Prostate gland (tissue), 2 donors: ENCODE results near the gene MYL7.

GRCh38 chr7:43703512-43704460 lies 25.5 kb downstream of the COA1 start:
- PRO-cap: no peak
- RAMPAGE, long total RNA, 2 experiments: no peak in any of the 2 experiments

DNA sequence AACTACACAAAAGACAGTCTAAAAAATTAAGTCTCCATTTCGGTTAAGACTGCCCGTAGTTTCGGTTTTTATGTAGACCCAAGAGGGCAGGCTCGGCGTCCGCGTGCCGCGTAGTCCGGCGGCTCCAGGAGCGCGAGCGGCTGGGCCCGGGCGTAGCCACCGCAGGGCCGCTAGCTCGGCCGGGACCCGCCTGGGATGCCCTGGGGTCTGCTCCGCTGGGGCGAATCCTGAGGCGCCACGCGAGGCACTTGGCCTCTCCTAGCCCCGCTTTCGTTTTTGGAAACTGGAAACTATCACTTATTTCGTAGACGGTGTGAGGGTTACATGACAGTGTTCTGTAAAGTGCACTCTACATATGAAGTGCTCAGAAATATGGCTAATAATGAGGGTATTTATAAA lies 488 bp downstream of the BLVRA start:
- PRO-cap: no peak
- RAMPAGE, long total RNA, 2 experiments: no peak in any of the 2 experiments

- PRO-cap: no peak
- RAMPAGE, long total RNA, 2 experiments: no peak in any of the 2 experiments
Observed at GRCh38 chr7:43778448-43779019, 20.1 kb downstream of the BLVRA start.

DNA sequence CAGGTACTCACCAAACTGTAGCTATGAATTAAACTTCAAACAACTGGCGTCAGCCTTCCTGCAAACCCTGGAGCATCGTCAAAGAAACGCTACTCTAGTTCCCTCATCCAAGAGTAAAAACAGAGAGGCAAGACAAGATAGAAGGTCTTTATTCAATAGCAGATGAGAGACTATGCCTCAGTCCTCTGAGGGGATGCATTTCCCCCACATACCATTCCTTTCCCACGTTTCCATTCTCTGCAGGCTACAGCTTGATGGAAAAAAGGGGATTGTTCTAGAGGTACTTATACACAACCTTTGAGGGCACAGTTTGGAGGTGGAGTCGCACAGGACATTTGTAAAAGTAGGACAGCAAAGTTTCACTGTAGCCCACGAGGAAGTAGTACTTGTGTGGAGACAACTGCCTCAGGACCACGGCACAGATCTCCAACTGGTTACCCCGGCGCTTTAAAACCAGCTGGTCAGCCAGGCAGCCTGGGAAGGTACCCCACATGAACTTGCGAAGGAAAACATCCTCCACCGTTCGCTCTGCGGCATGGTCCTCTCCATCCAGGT lies 2.8 kb downstream of the MRPS24 start:
- PRO-cap: no peak
- RAMPAGE, long total RNA, 2 experiments: no peak in any of the 2 experiments

DNA sequence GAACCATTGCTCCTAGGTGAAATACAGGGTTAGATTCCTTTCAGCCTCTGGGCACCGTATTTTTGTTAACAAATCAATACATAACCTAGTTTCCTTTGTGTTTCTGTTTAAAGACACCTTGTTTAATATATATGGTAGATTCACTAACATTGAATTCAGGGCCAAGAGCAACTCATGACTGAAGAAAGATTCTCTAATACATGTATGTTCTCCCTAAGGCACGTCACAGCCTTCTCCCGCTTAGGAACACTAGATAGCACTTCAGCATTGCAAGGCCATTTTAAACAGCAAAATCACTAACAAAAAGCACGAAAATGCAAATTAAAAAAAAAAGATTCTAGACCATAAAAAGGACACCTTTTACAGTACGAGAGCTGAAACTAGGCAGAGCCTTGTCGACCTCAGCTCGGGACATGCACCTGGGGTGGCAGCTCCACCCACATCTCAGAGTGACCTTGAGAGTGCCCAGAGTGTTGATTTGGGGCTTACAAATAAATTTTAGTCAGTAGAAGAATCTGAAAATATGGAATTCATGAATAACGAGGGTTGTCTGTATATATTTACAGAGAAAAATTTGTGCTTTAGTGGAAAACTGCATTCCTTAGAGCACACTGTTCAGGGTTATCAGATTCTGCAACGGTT lies 1.2 kb downstream of the MRPS24 start:
- PRO-cap: no peak
- RAMPAGE, long total RNA, 2 experiments: no peak in any of the 2 experiments

- PRO-cap: no peak
- RAMPAGE, long total RNA, 2 experiments: no peak in any of the 2 experiments
Observed at GRCh38 chr7:44113165-44113867, 9.2 kb downstream of the AEBP1 start.

- PRO-cap: no peak
- RAMPAGE, long total RNA, 2 experiments: no peak in any of the 2 experiments
Observed at GRCh38 chr7:44141205-44141716, at the start of gene MYL7. Gene MYL7, minus strand, starts transcription at chr7:44141332.

- PRO-cap: no peak
- RAMPAGE, long total RNA, 2 experiments: no peak in any of the 2 experiments
Observed at GRCh38 chr7:44145124-44145845, 4.2 kb upstream of the MYL7 start.

- PRO-cap: no peak
- RAMPAGE, long total RNA, 2 experiments: no peak in any of the 2 experiments
Observed at GRCh38 chr7:44147374-44147849, 6.3 kb upstream of the MYL7 start.

DNA sequence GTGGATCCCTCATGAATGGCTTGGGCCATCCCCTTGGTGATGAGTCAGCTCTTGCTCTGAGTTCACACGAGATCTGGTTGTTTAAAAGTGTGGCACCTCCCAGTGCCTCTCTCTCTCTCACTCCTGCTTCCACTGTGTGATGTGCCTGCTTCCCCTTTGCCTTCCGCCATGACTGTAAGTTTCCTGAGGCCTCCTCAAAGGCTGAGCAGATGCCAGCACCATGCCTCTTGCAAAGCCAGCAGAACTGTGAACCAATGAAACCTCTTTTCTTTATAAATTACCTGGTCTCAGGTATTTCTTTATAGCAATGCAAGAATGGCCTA lies 4.9 kb upstream of the GCK start:
- PRO-cap: no peak
- RAMPAGE, long total RNA, 2 experiments: no peak in any of the 2 experiments

DNA sequence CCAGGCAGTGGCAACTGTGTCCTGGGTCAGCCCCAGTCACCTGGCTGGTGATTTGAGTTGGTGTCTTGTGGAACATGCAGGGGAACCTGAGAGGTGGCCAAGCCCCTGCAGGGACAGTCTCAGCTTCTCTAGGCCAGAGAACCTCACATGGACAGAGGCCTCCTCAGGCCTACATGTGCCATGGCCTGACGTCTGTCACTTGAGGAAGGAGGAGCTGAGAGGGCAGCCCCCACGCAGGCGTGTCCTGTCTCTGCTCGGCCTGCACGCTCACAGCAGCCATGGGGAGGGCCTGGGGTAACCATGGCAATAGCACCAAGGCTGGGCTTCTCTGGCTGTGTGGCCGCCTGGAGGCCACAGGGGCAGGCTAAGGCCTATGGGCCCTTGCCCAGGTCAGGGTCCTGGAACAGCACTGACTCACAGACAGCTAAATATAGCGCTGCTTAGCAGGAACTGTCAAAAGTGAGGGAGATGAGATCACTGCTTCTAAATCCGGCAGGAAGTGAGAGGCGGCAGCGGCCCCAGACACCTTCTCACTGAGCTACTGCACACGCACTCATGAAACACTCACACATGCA lies 57.0 kb downstream of the YKT6 start:
- PRO-cap: no peak
- RAMPAGE, long total RNA, 2 experiments: no peak in any of the 2 experiments

GRCh38 chr7:44291377-44291509 lies 34.2 kb downstream of the CAMK2B start:
- PRO-cap: no peak
- RAMPAGE, long total RNA, 2 experiments: no peak in any of the 2 experiments

DNA sequence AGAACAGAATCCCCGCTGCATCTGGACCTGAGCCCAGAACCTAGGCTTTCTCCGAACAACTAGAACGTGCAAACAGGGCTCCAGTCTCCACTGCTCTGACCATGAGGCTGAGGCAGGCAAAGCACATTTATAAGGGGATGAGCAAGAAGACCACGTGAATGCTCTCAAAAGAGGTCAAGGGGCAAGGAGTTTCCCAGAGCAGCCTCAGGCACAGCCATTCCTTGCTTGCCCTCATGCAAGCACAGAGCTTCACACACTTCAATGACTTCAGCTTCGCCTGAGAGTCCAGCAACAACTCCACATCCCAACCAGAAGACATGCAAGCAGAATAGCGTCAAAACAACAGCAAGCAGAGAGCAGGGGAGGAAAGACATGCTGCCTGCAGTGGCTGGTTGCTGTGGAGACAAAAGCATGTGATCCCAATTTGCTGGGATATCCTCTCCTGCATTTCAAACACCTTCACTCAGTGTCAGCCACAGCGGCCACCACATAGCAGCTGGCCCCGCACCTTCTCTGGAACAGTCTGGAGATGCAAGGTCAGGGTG lies 60.0 kb upstream of the CAMK2B start:
- PRO-cap: no peak
- RAMPAGE, long total RNA, 2 experiments: no peak in any of the 2 experiments

DNA sequence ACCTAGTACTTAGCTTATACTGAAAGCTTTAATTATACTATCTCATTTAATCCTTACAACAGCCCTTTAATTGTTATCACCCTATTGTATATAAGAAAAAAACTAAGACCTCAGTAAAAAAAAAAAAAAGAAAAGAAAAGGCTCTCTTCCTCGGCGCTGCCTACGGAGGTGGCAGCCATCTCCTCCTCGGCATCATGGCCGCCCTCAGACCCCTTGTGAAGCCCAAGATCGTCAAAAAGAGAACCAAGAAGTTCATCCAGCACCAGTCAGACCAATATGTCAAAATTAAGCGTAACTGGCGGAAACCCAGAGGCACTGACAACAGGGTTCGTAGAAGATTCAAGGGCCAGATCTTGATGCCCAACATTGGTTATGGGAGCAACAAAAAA lies 22.8 kb downstream of the NUDCD3 start:
- PRO-cap: no peak
- RAMPAGE, long total RNA, 2 experiments: start-site peak on the plus strand in 2 of 2 experiments, centred at positions 143 to 148 of the sequence, 11 to 414 reads per replicate

- PRO-cap: no peak
- RAMPAGE, long total RNA, 2 experiments: no peak in any of the 2 experiments
Observed at GRCh38 chr7:44484581-44485159, 5.8 kb downstream of the NUDCD3 start.

DNA sequence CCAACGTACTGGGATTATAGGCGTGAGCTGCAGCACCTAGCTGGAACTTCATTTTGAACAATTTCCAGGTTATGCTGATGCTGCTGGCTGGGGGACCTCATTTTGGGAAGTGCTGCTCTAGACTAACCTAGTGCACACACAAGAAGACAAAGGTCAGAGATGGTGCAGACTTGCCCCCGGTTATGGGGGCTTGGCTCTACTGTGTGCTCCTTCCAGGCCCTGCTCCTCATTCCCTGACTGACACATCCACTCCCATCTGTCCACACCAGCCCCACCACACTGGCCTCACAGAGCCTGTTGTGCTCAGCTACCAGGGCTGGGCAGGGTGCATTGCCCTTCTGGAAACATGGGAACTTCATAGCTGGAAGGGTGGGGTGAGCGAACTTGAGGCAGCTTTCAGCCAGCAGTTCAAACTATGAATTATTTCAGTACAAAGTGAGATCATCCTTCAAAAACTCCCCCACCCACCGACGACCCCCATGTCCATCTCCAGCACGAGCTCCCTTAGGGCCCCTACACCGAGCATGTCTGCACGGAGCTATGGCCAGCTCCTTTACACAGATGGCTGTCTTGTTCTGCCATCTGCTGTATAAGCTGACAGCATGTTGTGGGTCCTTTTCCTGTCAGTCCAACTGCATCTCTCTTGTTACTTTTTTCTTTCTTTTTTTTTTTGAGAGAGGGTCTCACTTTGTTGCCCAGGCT lies 21.8 kb downstream of the NPC1L1 start:
- PRO-cap: no peak
- RAMPAGE, long total RNA, 2 experiments: no peak in any of the 2 experiments

- PRO-cap: bidirectional peak, plus-strand start at chr7:44796959, minus-strand start at chr7:44796947; bidirectional peak, plus-strand start at chr7:44797582, minus-strand start at chr7:44797461
- RAMPAGE, long total RNA, 2 experiments: no peak in any of the 2 experiments
Observed at GRCh38 chr7:44796812-44797735, 593 bp downstream of the PPIA start.

- PRO-cap: no peak
- RAMPAGE, long total RNA, 2 experiments: no peak in any of the 2 experiments
Observed at GRCh38 chr7:44834013-44834823, 13.7 kb downstream of the H2AZ2 start.

DNA sequence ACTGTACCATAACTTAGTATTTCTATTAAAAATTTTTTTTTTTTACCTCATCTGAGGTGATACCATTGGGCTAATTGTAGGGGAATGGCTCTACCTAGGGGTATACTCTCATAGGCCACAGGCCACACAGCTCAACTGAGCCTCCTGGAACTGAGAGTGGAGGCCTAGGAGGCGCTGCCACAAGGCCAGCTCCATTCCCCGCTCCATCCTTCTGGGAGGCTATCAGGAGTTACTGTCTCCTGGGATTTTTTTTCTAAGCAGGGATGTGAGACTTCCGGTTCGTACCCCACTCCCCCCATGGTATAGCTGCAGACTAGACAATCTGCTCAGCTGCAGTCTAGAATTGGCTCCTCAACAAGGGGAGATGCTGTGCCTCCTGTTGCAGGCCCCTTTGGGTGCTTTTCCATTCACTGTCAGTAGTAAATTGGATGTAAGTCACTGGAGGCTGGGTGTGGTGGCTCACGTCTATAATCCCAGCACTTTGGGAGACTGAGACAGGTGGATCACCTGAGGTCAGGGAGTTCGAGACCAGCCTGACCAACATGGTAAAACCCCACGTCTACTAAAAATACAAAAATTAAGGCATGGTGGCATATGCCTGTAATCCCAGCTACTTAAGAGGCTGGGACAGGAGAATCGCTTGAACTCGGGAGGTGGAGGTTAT lies 2.8 kb upstream of the MYO1G start:
- PRO-cap: no peak
- RAMPAGE, long total RNA, 2 experiments: no peak in any of the 2 experiments

GRCh38 chr7:44984358-44984942 lies 5.6 kb upstream of the MYO1G start:
- PRO-cap: no peak
- RAMPAGE, long total RNA, 2 experiments: no peak in any of the 2 experiments